Measurements from ENCODE around the gene NOX5.

DNA sequence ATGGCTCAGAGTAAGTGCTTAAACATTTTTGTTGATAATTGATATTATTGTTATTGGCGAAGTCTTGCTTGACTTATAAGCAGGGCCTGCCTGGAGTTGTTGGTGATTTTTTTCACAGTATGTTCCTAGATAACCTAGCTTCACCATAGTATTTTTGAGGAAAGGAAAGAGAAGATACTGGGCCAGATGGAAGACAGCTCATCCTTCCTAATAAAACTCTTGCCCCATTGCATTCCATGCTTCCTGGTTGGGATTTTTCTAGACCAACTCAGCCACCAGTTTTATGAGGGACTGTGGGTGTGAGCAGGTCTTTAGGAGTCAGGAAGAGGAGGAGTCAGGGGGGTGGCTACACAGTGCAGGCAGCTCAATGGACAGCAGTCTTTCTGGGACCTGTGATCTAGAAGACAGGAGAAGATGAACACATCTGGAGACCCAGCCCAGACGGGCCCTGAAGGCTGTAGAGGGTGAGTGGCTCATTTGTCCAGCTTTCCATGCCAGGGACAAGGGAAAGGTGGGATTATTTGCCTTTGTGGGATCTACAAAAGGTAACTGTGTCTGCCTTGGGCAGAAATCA, at the start of gene NOX5:
NOX5 (plus strand) TSS at position 374 of the 574 bp plus-strand sequence.
- PRO-cap: no peak

GRCh38 chr15:69067268-69067617, 52.7 kb downstream of the NOX5 start:
- PRO-cap: no peak

DNA sequence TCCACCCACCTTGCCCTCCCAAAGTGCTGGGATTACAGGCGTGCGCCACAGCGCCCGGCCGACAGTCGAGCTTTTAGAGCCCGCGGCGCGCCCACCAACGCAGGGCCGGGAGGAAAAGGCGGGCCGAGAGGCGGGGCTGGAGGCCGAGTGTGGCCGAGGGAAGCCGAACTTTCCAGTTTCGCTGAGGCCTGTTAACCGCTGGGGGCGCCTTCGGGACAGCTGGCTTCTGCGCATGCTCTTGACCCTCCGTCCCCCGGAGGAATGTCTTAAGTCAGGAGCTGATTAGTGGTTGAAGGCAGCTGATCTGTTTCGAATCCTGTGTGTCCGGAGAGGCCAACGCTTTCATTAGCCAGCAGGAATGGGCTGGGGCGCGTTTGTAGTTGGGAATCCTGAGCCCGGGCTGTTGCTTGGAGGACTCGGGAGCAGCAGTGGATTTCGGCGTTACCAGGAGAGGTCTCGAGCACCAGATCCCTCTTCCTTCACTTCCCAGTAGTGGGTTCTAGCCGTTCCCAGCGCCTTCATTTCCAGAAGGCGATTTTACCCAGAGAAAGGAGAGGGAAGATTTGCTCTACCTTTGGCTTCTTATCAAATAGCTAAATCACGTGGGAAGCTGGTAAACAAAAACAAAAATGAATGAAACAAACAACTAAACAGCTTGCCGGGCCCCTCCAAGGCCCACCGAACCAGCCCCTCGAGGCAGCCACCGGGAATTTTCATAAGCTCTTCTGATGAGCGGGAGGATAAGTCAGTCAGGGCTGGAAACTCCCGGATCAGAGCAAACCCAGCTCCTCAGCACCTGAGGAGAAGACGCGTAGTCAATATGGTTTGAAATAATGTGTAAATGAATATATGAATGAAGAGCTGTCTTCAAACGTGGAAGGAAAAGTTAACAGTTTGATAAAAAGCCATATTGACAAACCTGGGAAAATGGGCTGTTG, 10.3 kb downstream of the RPLP1 start:
- PRO-cap: bidirectional peak, plus-strand start at position 348 of the sequence, minus-strand start at position 99 of the sequence

GRCh38 chr15:69776612-69776935, 321.1 kb downstream of the TLE3 start:
- PRO-cap: no peak

DNA sequence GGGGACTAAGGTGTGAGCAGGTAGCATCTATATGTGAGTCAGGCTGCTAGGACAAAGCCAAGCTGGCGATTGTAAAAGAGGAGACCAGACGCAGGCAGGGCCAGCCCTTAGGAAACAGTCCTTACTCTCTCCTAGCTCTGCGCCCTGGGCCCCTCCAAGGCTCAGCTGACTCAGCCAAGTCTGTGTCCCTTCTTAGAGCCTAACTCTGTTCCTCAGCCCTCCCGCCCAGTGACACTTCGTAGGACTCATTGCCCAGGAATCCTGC, 244.3 kb downstream of the TLE3 start:
- PRO-cap: no peak

GRCh38 chr15:70042405-70043147, 55.1 kb downstream of the TLE3 start:
- PRO-cap: no peak

GRCh38 chr15:70050024-70050449, 47.7 kb downstream of the TLE3 start:
- PRO-cap: no peak

GRCh38 chr15:70059148-70059832, 38.4 kb downstream of the TLE3 start:
- PRO-cap: no peak

DNA sequence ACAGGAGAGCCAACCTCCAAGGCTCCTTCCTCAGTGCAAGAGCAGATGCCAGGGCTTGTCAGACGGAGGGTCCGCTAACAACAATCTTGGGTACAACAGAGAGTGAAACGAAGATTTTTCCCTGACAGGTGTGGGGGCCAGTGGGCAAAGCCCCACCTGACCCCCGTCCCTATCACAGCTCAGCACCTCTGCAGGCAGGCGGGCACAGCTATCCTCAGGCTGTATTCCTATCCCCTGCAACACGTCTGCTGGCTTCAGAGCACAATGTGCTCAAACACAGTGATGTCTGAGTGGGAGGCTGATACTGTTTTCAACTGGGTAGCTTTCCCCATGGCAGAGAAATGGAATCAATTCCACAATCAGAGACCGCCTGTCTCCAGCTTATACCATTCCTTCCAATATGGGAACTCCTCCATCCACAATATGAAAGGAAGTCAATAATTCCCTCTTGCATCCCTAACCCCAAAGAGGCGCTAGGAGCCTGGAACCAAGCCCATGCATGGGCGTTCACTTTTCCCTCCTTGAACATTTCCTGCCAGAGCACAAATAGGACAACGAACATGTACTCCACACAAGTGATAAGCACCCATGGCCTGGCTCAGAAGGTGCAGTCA, 27.9 kb downstream of the TLE3 start:
- PRO-cap: no peak

GRCh38 chr15:70095156-70095718, 2.5 kb downstream of the TLE3 start:
- PRO-cap: no peak

DNA sequence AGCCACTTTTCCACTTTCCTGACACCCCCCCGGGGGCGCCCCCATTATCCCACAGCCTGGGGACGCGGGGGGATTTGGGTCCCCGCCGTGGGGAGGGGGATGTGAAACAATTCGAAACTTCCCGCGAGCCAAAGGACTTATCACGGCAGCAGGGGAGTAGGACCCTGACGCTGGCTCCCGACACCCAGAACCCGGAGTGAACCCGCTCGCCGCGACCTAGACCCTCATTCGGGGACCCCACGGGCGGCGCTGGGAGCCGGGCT, 2.1 kb downstream of the TLE3 start:
- PRO-cap: no peak

- PRO-cap: no peak
Measured at GRCh38 chr15:70156635-70157253, 59.0 kb upstream of the TLE3 start.

DNA sequence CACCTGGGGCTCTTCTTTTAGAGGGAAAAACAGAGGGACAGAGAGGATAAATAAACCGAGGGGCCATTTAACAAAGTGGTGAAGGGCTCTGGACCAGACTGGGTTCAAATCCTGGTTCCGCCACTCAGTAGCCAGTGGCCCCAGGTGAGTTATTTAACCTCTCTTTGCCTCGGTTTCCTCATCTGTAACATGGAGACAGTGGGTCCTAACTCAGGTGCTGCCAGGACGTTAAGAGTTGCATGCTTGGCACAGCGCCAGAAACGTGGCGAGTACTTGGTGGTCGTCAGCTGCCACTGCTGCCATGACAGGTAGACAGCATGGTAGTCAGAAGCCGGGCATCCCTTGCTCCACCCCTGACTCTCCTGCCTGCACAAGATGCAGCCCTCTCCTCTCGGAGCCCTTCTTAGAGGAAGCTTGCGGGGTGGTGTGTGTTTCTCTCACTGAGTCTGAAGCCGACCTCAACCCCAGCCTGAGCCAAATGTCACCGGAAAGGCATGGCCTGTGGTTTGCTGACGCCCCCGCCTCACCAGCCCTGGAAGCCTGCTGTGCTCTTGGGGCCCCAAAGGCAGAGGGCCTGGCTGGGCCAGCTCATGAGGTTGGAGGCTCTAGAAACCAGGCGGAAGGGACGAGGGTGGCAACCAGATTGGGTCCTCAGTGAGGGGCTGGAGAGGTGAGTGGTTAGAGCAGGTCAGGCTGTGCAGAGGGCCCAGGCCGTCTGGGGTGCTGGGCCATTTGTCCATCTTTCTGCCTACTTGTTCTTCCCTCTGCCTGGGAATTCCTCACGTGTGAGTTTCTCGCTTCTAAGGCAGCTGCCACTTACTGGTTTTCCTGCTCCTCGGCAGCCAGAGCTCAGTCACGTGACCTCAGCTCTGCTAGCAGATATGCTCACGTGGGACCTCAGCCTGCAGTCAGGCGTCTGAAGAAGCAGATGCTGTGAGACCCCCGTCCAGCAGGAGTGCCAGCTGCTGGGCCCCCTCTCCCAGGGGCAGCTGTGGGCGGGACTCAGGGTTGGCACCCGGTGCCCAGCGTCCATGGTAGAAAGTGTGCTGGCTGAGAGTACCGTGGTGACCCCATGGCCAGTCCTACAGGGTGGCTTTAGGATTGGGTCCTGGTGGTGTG, 160.9 kb upstream of the TLE3 start:
- PRO-cap: no peak

GRCh38 chr15:70319436-70320054, 221.8 kb upstream of the TLE3 start:
- PRO-cap: no peak

GRCh38 chr15:70452092-70452606, 311.2 kb downstream of the UACA start:
- PRO-cap: no peak

DNA sequence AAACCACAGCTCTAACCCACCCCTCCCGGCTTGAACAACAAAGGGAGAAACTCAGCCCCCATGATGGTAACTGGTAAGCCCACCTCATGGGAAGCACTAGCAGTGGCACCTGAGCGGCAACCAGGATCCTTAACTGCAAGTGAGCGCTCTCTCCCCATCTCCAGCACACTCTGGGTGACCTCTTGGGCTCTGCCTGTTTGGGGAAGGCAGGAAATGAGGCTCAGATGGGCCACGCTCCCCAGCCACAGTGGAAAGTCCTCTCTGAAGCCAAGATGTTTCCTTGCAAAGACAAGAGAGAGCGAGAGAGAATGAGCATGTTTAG, 289.1 kb downstream of the UACA start:
- PRO-cap: bidirectional peak, plus-strand start outside the sequence, minus-strand start at position 172 of the sequence

DNA sequence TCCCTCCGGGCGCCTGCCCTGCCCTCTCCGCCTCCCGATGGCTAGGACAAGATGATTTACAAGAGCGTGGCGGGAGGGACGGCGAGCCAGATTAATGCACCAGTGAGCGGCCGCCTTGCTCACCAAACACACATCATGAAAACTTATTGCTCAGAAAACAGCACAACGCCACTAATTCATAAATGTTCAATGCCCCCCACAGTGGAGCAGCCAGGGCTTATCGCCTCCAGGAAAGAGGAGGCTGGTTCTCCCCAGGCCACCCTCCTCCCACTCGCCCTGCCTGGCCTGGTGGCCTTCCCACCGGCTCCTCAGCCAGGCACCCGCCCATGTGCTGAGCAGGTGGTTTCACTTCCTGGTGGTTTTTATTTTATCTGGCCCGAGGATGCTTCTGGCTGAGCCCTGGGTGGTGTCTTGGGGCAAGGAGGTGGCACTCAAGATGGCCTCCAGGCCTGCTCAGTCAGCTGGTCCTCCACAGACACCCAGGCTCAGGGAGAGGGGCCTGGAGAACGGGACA, 285.0 kb downstream of the UACA start:
- PRO-cap: no peak

DNA sequence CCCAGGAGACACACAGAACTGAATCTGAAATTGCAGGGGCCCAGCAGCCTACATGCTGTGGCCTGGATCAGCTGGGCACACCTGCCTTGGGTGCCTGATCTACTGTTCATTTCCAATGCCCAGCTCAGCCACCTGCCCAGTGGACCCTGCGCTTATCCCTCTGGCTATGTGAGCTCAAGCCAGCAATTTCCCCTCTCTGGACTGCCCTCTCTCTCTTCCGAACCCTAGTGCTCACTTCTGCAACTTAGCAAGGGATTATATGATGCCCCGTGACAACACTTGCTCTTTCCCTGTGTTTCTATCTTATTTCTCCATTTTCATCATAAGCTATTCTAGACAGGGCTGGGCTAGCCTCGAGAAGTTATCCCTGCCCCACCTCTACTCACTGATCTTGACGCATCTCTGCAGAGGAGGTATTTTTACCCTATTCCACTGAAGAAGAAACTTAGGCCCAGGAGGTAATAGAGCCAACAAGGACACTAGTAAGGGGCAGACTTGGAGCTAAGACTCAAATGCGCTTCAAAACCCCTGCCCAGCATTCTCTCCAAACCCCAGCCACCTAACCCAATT, 275.9 kb downstream of the UACA start:
- PRO-cap: no peak

DNA sequence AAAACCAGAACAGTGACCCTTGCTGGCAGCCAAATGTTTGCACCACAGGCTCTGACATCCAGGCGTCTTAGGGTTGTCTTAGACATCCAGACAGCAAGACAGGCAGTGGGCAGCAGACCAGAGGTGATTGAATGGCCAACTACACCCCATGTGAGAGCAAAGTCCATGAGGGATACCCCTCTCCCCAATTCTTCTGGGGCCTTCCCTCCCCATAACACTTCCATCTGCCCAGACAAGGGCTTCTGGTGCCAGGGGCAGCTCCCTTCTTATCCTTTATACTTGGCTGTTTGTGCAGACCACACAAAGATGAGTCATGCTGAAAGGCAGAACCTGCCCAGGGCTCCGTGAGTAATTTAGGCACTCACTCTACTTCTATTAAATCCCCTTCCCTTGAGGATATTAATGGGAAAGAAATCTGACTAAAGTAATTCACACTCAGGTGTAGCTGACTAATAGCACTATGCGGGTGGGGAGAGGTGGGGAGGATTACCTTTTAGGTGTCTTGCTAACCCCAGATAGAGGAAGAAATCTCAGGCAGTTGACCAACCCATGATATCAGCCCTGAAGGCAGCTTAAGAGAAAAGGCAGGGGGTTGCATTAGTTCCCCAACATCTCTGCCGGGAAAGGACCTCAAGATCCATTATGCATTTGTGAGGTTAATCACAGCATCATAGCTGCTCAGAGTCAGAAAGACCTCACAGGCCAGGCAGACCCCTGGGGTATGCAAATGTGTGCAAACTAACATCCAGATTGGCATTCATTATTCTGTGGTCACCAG, 257.8 kb downstream of the UACA start:
- PRO-cap: no peak

DNA sequence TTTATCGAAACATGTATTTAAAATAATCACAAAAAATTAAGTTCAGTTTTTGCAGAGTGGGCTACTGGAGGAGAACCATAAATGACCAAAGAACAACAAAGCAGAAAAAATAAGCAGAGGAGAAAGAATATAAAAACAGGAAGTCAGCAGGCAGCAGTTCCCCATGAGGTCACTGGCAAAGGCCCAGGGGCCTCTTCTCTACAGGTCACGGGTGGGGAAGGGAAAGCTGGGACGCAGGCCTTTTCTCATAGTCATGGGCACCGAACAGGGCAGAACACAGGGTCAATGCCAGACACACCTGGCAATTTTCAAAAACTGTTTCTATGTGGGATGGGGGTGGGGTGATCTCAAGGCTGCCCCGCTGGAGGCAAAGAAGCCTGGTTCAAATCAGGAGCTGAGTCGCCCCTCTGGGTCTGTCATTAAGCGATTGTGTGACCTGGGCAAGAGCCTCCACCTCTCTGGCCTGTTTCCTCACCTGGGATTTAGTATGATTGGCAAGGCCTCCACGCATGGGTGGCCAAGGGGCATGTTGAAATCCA, 43.7 kb upstream of the UACA start:
- PRO-cap: no peak